Myometrial cell (primary cell): ENCODE results near the genes CCDC97 and B3GNT8.

DNA sequence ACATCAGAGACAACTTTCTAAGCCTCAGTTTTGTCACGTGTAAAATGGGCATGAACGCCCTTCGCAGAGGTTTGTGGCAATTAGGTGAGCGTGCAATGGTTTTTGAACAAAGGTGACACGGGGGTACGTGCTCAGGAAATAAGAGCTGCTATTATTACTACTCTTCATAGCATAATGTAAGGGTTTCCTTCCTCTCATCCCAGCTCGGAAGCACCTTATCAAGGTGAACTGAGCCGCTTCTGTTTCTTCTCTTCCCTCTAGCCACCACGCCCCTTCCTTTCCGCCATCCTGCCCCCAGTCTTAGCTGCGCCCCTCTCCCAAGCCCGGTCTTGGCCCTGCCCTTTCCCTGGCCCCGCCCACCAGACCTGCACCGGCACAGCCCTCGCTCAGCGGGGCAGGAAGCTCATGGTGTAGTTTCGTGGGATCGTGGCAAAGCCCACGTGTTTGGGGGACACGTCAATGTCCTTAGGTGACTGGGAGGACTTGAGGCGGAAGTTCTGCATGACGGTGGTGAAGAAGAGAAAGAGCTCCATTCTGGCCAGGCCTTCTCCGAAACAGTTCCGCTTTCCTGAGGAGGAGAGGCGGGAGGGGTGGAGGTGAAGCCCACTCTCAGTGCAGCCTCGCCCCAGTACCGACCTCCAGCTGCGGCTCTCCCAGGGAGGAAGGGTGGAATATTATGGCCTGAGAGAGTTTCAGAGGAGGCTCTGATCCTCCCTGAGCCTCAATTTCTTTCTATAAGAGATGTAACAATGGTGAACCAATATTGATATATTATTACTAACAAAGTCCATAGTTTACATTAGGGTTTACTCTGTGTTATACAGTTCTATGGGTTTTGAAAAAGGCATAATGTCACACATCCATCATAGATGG is 6.6 kb downstream of the CYP2A6 start:
- RAMPAGE, long total RNA: no peak

DNA sequence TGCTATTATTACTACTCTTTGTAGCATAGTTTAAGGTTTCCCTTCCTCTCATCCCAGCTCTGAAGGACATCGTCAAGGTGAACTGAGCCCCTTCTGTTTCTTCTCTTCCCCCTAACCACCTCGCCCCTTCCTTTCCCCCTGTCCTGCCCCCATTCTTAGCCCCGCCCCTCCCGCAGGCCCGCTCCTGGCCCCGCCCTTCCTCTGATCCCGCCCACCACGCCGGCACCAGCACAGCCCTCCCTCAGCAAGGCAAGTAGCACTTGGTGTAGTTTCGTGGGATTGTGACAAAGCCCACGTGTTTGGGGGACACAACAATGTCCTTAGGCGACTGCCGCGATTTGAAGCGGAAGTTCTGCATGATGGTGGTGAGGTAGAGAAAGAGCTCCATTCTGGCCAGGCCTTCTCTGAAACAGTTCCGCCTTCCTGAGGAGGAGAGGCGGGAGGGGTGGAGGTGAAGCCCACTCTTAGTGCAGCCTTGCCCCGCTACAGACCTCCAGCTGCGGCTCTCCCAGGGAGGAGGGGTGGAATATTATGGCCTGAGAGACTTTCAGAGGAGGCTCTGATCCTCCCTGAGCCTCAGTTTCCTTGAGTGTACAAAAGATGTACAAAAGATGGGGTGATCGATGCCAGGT is 26.3 kb upstream of the CYP2A7 start:
- RAMPAGE, long total RNA: no peak

DNA sequence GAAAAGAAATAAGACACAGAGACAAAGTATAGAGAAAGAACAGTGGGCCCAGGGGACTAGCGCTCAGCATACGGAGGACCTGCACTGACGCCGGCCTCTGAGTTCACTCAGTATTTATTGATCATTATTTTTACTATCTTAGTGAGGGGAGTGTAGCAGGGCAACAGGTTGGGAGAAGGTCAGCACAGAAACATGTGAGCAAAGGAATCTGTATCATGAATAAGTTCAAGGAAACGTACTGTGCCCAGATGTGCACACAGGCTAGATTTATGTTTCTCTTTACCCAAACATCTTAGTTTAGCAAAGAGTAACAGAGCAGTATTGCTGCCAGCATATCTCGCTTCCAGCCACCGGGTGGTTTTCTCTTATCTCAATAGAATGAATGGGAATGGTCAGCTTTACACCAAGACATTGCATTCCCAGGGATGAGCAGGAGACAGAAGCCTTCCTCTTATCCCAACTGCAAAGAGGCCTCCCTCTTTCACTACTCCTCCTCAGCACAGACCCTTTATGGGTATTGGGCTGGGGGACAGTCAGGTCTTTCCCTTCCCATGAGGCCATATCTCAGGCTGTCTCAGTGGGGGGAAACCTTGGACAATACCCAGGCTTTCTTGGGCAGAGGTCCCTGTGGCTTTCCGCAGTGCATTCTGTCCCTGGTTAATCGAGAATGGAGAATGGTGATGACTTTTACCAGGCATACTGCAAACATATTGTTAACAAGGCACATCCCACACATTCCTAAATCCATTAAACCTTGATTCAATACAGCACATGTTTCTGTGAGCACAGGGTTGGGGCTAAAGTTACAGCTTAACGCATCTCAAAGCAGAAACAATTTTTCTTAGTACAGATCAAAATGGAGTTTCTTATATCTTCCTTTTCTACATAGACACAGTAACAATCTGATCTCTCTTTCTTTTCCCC is 40.5 kb upstream of the CYP2A7 start:
- RAMPAGE, long total RNA: no peak

DNA sequence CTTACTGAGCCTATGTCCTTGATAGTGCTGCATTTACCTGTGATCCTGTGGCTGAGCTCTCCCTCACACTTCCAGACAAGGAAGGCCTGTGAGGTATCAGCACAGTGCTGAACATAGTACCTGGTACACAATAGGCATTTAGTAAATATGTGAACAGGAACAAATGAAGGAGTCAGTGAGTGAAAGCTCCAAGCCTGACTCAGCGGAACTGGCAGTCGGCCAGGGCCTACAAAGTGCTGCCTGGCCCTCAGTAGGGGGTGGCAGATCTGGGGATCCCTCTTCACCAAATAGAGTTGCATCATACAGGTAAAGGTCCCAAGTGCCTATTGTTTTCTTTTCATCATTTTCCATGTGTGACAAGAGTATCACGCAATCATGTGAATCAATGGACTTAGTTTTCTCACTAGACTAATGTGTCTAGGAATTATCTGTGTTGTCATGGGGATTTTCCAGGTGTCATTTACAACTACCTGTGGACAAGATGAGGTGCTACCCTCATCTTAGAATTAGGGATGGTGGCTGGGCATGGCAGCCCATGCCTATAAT is 9.2 kb downstream of the CYP2B6 start:
- RAMPAGE, long total RNA: no peak

DNA sequence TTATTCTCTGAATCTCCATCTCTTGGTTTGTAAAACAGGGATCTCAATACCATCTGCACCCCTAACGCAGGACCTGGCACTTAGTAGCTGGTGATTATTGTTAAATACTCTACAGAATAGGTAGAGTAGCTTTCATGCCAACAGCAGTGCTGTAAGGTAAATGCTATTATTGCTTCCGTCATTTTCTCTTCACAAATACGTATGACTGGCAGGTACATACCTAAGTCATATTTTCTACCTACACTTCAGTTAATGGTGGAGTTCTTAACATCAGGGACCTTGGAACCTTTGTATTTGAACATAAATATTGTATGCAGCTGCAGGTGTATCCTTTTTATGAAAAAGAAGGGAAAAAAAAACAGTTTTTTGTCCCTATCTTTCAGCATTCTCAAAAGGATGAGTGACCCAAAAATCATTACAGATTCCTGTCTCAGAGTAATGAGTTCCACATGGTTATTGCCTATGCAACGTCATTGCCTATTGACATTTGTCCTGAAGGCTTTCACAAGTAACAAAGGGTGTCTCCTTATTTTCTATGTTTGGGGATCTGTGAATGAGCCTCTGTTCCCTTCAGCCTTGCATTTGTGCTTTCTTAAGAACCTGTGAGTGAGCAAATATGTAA is 14.8 kb upstream of the CCDC97 start:
- RAMPAGE, long total RNA: no peak

- RAMPAGE, long total RNA: start-site peak on the plus strand at chr19:41310227-41310272, 24 and 19 reads in 2 replicates
These were observed at the start of gene CCDC97 for GRCh38 chr19:41309678-41310813. Gene CCDC97 (plus strand): TSS chr19:41310172.

GRCh38 chr19:41319177-41320276 is 9.6 kb downstream of the CCDC97 start:
- RAMPAGE, long total RNA: no peak

GRCh38 chr19:41398143-41398371 is 439 bp downstream of the BCKDHA start:
- RAMPAGE, long total RNA: no peak

DNA sequence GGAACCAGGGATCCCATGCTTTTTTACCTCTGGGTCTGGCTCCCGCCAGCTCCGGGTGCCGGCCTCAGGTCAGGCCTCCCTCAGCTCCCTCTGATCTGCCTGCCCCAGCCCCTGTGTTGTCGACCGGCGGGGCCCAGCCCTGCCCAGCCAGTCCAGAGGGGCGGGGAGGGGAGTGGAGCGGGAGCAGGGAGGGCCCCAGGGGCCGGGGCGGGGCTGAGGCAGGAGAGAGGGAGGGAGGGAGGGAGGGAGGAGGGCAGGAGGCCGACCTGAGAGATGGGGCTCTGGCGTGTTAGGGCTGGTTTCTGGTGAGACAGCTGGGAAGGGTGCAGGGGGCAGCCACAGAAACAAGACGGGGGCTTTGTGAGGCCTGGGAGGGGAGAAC is at the start of gene B3GNT8:
TSS of gene B3GNT8 (minus strand) at position 118 of the 382 bp plus-strand sequence.
- RAMPAGE, long total RNA: start-site peak on the minus strand centred at position 127 of the sequence, 71 bp wide, 31 and 39 reads in 2 replicates

DNA sequence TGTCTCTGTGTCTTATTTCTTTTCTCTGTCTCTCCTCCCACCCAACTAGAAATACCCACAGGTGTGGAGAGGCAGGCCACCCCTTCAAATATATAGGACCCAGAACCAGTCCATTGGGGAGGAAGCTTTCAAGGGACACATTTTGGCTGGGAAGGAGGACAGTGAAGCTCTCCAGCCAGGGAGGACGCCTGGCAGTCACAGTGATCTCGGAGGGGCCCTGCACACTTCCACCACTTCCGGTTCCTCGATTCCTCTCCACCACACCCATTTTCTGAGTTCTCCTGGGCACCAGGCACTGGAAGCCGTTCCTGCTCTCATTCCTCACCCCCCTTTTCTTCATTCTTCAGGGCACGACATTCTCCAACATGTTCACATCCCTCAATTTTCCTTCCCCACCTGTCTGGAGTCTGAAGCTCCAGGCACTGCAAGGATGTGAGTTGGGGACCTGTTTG is 30.4 kb upstream of the CEACAM21 start:
- RAMPAGE, long total RNA: no peak

- RAMPAGE, long total RNA: no peak
These were observed 12.1 kb upstream of the CEACAM21 start for GRCh38 chr19:41563819-41564230.

- RAMPAGE, long total RNA: no peak
These were observed 1.0 kb downstream of the CEACAM5 start for GRCh38 chr19:41709430-41709906.

- RAMPAGE, long total RNA: no peak
These were observed 14.4 kb upstream of the CEACAM6 start for GRCh38 chr19:41740670-41741543.

- RAMPAGE, long total RNA: no peak
These were observed 935 bp downstream of the RPS19 start for GRCh38 chr19:41860672-41861708.

DNA sequence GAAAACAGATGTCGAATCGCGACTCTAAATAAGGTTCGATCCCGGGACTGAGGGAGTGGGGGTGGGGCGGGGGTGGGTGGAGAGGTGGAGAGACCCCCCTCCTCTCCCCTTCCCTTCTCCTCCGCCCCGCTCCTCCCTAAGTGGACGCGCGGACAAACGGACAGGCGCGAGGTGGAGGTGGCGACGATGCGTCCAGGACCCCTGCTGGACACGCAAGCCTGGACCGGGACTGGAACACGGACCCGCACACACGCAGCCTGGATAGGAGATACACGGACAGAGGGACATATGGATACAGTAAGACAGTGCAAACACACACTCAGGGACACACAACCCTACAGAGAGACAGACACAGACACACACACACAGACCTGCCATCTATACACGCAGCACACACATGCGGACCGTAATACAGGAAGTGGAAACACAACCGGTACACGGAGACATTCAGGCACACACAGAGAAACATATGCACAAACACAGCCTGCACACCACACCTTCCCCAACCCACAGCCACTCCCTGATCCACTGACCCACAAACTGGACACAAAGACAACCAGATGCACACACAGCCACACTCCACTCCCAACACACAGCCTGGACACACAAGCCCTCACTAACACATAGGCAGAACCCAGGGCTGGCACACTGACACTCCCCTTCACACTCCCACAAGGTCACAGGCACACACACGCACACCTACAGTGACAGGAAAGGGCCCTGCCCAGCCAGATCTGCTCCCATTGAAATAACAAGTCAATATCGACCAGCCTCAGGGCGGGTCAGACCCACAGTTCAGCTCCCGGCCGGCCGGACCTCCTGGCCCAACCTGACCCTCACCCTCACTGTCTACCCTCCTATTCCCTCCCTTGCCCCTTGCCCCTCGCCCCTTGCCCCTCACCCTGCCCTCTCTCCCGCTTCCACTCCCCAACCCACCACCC is 711 bp upstream of the ERFL start:
- RAMPAGE, long total RNA: no peak

GRCh38 chr19:41956554-41957553 is 2.3 kb downstream of the RABAC1 start:
- RAMPAGE, long total RNA: no peak

DNA sequence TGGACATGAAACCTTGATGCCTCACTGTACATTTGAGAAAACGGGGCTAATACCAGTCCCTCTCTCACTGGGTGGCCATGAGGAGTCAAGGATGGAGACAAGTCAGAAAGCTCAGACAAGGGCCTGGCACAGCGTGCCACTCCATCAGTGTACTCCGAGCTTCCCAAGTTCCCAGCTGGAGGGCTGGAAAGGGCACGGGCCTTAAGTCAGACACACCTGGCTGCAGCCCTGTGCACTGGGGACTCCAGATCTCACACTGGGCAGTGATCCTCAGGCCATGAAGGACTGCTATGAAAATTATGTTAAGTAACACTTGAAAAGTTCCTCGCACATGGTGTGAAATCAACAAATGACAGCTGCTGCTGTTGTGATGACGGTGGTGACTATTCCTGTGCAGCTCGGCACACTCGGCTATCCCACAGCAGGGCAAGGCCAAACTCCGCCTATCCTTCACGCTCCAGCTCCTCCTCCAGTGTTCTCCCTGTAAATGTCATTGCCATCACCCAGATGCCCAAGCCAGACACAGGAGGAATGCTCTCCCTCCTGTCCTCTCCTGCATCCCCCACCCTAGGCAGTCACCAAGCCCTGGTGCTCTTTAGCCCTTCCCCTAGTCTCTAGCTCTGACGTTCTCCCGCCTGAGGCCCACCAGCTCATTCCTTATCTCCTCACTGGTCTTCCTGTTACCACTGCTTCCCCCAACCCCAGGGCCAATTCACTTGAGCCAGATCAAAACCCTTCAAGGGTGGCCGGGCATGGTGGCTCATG is 31.4 kb downstream of the GRIK5 start:
- RAMPAGE, long total RNA: no peak

DNA sequence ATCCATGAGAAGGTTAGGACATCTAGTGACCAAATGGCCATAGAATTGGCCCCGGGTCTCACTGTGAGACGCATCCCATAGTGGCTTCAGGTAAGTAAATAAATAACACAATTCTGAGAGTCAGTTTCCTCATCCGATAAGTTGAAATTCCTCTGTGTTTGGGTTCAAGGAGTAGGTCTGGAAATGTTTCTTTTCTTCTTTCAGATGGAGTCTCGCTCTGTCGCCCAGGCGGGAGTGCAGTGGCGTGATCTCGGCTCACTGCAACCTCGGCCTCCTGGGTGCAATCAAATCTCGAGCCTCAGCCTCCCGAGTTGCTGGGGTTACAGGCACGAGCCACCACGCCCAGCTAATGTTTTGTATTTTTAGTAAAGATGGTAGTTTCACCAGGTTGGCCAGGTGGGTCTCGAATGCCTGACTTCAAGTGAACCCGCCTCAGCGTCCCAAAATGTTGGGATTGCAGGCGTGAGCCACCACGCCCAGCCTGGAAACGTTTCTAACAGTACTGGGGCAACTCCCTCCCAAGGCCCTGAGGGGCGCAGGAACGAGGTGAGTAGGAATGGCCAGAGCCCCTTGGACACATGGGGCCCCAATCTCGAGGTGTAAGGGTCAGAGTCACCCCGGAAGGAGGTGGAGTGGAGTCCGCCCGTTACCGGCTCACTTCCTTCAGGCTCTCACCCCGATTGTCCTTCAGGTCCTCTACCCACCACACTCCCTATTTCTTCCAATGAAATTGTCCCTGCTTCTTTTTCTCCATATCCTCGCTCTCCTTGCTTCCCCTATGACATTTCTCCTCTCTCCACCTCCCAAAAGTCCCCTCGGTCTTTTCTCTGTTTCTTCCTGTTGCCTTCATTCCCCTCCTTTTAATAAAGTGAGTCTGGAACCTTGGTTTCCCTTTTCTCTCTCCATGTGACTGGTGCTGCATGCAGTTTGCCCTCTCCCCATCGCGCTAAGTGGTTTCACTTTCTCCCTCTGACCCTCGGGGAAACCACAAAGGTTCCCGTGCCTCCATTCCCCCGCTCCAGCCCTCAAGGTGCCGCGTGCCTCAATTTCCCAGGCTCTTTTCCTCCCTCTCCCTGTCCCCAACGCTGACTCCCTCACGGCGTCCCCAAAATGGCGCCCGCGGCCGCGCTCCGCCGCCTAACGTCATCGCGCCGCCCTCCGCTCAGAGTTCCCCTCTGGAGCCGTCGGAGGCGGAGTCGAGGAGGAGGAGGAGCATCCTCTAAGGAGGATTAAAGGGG is 846 bp upstream of the ZNF574 start:
- RAMPAGE, long total RNA: no peak

- RAMPAGE, long total RNA: no peak
These were observed 464 bp downstream of the DEDD2 start for GRCh38 chr19:42216801-42217624.

GRCh38 chr19:42224806-42225723 is 5.0 kb downstream of the ZNF526 start:
- RAMPAGE, long total RNA: no peak